BJ (cell line): ENCODE results near the genes LRRTM1, TGOLN2 and RNF181.

GRCh38 chr2:80304110-80304975, at the start of gene LRRTM1:
TSS of gene LRRTM1 (minus strand) at chr2:80304752.
- CAGE, long polyA plus RNA = no peak
- RRBS = 2% methylated on average over 29 of the region's 64 CpGs

GRCh38 chr2:80489671-80490155, 185.2 kb upstream of the LRRTM1 start:
- CAGE, long polyA plus RNA = no peak
- RRBS = no CpG with 5 or more reads among the region's 3 CpGs

DNA sequence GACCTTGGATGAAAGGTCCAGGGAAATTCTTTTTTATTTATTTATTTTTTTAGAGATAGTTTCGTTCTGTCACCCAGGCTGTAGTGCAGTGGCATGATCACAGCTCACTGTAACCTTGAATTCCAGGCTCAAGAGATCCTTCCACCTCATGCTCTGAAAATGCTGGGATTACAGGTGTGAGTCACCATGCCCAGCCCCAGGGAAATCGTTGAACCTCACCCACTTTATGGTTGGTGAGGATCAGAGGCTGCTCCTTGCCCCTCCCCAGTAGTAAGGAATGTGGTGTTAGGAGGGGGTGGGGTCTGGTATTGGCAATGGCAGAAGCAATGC, 162.0 kb downstream of the SUCLG1 start:
- CAGE, long polyA plus RNA = no peak
- RRBS = no CpG with 5 or more reads among the region's 2 CpGs

GRCh38 chr2:84881691-84882110, 817 bp upstream of the TRABD2A start:
- CAGE, long polyA plus RNA = no peak
- RRBS = no CpG with 5 or more reads among the region's 15 CpGs

- CAGE, long polyA plus RNA = no peak
- RRBS = under 1% methylated on average over 21 of the region's 43 CpGs
These were observed 526 bp downstream of the KCMF1 start for GRCh38 chr2:84971538-84971835.

DNA sequence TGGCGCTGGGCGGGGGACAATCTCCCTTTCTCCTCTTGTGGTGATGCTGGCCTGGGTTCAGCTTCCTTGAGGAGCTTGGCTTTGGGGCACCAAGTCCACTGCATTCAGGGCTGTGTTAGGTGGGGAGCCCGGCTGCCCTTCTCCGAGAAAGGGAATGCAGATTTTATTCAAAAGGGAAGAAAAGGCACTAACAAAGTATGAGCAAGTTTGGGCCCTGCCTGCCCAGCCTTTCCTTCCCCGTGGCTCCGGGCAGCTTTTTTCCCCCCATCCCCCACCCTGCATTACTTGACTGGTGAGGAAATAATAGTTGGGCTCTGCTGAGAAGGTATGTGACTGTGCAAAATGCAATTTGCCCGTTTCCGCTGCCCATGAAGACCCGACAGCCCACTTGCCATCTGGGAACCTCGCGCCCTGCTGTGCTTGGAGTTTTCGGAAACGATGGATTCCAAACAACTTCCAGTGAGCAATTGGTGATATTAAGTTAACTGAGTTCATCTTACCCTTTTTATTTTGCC, 82.9 kb downstream of the TCF7L1 start:
- CAGE, long polyA plus RNA = no peak
- RRBS = 12% methylated on average over 4 of the region's 13 CpGs

GRCh38 chr2:85244078-85244986, 83.5 kb downstream of the TGOLN2 start:
- CAGE, long polyA plus RNA = no peak
- RRBS = no CpG with 5 or more reads among the region's 11 CpGs

DNA sequence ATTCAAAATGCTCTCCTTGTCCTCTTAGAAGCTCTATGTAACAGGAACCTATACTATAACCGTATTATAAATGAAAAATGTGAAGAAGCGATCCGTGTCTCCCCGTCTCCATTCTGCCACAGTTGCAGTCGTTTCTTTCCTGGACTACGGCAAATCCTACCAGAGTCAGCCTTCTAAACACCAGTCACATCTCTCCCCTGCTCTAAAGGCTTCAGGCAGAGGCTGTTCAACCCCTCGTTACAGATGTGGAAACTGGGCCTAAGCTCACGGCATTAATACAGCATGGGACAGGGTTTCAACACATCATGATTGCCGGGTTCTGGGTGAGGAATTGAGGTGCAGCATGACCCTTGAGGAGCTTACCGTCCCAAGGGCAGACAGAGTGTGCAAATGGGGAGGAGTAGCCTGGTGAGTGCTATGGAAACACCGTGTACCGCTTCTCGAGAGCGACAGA, 51.3 kb downstream of the TGOLN2 start:
- CAGE, long polyA plus RNA = no peak
- RRBS = no CpG with 5 or more reads among the region's 14 CpGs

DNA sequence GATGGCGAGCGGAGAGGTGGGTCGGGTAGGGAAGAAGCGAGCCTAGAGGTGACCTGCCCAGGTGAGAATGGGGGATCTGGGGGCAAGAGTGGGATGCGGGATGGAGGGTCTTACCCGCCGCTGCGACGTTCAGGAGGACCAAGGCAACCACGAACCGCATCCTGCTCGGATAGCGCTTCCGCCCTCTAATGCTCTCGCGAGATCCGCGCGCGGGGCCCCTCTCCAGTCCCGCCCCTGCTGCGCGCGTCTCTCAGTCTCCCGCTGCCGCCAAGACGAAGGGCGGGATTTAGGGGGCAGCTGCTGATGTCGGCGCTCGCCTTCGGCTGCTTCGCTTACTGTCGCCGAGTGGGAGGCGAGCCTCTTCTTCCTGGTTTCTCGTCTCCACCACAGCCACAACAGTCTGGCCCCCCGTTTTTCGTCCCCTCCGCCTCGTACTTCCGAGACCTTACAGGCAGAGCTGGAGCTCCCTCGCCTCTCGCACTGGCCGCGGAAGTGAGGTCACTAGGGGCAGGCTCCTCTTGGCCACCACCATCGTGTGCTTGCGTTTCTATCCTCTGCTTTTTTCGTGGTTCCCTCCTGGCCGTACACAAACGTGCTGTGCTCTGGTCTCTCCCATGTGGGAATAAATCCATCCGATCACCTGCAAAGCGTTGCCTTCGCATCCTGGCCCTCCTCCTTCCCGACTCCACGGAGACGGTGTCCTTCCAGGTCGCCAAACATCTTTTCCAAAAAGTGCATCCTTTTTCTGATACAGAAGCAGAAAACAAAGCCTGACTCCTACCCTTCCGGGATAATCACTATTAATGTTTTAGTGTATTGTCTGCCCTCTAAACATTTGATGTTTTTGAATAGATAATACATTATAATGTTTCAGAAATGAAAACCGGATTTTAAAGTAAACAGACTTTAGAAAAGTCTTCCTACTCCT, at the start of gene TGOLN2:
TGOLN2 (minus strand) TSS at position 187 of the 928 bp plus-strand sequence.
- CAGE, long polyA plus RNA = start-site peak on the minus strand centred at position 176 of the sequence, 23 bp wide, 1,496 and 1,138 reads in 2 replicates
- RRBS = 7% methylated on average over 2 of the region's 60 CpGs

- CAGE, long polyA plus RNA = no peak
- RRBS = no CpG with 5 or more reads among the region's 5 CpGs
These were observed 16.6 kb downstream of the ELMOD3 start for GRCh38 chr2:85371234-85371516.

DNA sequence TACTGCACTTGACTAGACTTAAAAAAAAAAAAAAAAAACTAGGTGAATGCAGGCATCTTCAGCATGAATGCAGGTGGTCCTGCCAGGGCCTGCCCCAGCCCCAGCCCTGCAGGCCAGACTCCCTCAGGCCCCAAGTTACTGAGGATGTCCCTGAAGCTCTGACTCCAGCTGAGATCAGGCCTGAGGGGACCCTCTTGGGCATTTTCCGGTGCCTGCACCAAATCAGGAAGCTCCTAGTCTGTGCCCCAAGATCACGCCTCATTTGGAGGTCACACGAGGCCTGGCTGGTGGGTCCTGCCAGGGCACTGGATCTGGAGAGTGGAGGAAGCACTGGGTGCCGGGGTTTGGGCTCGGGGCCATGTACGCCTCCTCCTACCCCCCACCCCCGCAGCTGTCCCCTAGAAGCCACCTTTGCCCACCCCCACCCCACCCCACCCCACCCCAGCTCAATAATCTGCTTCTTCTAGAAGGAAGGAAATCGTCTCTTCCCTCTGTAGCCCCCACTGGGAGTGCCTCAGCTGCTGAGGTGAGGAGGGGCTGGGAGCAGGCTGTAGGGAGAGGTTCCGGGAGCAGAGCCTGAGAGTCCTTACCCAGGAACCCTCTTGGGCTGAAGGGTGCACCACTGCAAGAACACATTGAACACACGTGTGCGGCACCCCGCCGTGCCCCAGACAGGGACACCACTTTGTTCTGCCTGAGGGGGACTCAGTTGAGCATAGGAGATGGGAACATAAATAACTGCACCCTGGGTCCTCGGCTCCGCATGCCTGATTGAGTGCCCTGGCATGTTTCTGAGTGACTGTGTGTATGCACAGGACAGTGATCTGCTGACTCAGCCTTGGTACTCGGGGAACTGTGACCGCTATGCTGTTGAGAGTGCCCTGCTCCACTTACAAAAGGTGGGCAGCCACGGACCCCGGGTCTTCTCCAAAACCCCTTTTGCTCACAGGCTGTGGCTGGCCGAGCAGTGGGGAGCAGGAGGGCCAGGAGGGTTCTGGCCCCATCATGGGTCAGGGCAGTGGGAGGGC, 16.4 kb downstream of the SH2D6 start:
- CAGE, long polyA plus RNA = no peak
- RRBS = no CpG with 5 or more reads among the region's 20 CpGs

DNA sequence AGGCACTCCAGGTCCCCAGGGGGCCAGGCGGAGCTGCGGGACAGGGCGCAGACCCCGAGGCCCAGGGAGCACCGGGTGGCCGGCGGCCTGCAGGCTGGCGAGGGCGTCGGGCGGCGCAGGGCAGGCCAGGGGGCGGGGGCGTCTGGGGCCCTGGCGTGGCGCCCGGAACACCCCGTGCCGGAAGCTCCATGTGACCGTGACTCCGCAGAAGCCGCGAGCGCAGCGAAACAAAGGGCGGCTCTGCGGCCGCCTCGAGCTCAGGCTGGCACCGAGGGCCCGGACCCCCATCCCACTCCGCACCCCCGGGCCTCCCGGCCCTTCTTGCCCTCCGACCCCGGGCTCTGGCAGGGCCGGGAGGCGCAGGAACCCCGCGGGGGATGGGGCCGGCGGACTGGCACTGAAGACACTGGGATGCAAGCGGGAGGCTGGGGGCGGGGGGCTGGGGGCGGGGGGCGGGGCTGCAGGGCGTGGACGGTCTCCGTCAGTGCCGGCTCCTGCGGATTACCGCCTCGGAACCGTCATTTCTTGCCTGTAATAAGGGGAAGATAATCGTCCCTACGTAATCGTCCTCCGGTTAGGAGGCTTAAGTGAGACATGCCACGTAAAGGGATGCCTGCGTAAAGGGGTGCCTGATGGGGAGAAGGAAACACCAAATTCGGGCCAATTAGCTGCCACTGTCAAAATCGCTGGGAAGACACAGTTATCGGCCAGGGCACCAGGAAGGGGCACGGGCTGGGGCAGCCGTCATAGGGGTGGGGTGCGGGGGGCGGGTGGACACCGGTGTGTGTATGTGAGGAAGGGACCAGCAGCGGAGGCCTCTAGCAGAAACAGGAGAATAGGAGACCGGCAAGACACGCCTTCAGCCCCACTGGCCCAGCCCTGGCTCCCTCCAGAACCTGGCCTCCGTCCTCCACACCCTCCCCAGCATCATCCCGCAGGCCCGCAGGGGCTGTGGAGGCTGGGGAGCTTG, 19.3 kb downstream of the SH2D6 start:
- CAGE, long polyA plus RNA = no peak
- RRBS = 4% methylated on average over 38 of the region's 74 CpGs

DNA sequence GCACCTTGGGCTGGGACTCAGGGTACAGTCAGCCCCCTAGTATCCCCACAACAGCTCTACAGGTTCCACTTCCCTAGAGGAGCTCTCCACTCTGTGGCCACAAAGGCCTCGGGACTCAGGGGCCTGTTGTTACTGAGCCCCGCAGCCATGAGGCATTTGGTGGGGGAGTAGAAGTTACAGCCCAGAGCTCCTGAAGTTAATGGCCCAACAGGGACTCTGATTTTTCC, 19.9 kb downstream of the SH2D6 start:
- CAGE, long polyA plus RNA = no peak
- RRBS = no CpG with 5 or more reads among the region's 2 CpGs

DNA sequence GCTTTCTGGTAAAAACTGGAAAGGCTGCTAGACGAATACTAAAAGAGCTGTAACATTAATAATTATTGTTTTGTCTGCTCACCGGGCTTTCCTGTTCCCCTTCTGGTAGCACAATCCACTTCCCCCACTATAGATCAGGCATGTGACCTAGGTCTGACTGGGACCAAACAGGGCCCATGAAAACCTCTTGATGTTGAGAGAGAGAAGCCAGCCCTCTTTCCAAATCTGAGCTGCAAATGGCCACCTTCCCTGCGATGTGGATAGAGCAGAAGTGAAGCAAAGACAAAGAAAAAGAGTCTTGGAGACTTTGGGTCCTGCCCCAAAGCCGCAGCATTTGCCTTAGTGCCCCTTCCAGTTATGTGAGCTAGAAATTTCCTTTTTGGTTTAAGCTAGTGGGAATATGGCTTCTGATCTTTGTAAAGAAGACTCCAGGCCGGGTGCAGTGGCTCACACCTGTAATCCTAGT, 23.4 kb downstream of the SH2D6 start:
- CAGE, long polyA plus RNA = no peak
- RRBS = no CpG with 5 or more reads among the region's 5 CpGs

DNA sequence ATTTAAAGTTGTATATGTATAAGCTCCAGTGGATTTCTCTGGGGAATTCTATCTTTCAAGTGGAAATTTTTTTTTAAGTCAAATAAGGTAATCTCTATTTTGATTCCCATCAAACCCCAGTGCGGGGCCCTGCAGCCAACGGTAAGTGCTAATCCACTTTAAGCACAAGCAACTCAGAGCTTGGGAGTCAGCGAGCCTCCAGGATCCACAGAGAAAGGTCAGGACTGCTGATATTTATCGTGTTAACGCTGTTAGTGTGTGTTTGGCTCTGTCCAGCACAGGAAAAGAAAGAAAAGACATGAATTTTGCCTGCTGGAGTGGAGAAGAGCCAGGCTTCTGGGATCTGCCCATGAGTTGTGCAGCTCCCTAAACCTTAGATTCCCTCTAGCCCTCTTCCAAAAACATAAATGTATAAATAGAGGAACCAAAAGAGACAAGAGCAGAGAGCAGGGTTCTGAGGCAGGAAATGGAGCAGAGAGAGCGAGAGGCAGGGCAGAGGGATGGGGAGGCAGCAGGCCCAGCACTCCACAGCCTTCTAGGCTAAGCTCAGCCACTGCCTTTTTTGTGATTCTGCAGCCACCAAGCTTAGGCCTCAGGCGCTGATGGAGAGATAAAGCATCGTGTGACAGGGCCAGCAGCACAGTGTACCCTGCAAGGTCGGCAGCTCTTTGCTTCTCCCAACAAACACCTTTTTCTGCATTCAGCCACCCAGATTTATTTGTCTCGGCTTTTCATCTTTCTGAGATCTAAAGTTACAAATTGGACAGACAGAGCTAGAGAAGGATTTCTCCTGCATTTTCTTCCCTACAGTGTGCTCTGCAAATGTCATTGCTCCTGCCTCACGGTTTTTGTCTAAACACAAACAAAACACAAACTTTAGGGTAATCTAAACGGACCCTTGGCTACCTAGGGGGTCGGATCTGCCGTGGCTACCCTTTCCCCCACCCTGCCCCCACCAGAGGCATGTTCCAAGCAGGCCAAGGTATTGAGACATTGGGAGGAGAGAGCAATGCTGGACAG, 14.5 kb upstream of the MAT2A start:
- CAGE, long polyA plus RNA = no peak
- RRBS = no CpG with 5 or more reads among the region's 14 CpGs

- CAGE, long polyA plus RNA = no peak
- RRBS = no CpG with 5 or more reads among the region's 3 CpGs
These were observed 2.5 kb upstream of the MAT2A start for GRCh38 chr2:85536456-85536903.

GRCh38 chr2:85546644-85547633, 8.0 kb downstream of the MAT2A start:
- CAGE, long polyA plus RNA = no peak
- RRBS = no CpG with 5 or more reads among the region's 3 CpGs

- CAGE, long polyA plus RNA = no peak
- RRBS = no CpG with 5 or more reads among the region's 3 CpGs
These were observed 1.5 kb downstream of the VAMP5 start for GRCh38 chr2:85585708-85586229.

DNA sequence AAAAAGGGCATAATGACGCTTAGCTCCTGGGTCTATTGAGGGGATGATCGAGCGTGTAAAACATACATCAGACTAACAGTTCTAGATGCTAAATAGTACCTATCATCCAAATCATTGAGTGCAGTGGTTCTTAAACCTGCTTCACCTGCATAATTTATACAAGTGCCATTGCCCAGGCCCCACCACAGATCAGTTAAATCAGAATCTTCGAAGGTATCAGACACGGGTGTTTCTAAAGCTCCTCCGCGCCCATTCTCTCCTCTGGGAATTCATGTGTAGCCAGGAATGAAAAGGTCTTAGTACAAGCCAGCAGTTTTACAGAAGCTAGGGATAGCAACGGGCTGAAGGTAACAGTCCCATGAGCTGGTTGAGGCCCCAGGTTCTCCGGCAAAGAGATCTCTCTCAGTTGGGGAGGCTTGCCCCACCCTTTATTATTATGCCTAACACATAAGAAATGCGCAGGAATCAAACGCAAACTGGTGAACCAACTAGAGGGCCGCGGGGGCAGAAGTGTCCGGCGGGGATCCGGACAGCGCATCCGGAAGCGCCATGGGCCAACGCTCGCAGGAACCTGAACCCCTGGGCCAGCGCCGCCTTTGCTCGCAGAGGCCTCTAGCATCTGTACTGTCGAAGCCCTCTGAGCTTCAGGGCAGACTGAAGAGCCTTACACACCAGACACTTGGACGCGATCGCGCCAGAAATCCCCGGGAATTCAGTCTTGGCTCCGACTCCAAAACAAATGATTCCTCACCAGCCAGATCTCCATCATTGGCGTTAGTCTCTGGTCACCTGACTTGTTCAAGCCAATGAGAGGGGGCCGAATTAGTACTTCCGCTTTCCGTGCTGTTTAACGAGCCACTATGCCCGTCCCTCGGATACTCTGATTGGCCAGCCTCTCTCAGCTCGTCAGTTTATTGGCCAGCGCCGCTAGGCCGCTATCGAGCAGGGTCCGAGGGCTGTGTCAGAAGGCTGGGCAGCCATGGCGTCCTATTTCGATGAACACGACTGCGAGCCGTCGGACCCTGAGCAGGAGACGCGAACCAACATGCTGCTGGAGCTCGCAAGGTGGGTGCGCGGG, at the start of gene RNF181:
RNF181 (plus strand) TSS at position 961 of the 1,078 bp plus-strand sequence.
- CAGE, long polyA plus RNA = start-site peak on the plus strand centred at position 961 of the sequence, 40 bp wide, 1,402 and 1,239 reads in 2 replicates
- RRBS = no CpG with 5 or more reads among the region's 55 CpGs

GRCh38 chr2:85599391-85600190, 2.9 kb downstream of the TMEM150A start:
- CAGE, long polyA plus RNA = no peak
- RRBS = no CpG with 5 or more reads among the region's 17 CpGs